Diencephalon (tissue), 2 donors: ENCODE measurements around a stretch of chr11.

DNA sequence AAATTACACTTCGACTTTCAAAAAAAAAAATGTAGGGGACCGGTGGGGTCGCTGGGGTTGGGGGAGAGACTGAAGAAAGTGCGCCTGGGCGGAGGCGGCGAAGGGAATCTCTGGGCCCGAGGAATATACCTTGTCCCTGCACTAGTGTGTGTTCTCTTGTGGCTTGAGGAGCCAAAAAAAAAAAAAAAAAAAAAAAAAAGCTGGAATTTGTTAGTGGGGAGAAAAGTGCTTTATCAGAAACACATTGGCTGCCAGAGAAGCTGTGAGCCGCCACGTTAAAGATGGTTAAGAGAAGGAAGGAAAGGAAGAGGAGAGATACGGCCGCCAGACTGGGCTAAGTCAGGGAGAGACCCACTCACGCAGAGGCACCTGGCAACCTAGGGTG lies 8.3 kb upstream of the FLI1 start:
- RAMPAGE, long total RNA: no peak

DNA sequence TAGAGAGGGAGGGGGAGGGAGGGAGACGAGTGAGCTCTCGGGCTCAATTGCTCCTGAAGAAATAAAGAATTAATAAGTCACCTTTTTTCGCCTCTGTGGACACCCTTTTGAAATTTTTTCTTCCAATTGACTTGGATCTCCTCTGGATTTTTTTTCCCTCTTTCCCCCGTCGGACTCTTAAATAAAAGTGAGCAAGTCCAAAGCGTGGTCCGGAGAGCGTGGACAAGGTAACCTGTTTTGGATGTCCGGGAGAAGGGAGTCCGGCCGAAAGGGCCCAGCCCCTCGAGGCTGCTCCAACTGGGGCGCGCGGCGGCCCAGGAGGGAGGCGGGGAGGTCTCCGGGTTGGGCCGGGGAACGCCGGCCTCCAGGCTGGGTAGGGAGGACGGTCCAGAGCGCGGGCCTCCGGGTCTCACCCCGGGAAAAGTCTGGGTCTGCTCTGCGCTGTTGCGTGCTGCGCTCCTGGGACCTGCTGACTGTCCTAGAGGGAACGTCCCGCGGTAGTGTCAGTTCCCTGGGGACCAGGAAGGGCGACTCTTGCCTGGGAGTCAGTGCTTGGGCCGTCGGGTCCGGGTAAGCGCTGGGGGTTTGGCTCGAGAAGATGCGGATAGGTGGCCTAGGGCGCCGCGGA lies 1.2 kb upstream of the FLI1 start:
- RAMPAGE, long total RNA: no peak

- RAMPAGE, long total RNA: no peak
Measured at GRCh38 chr11:128890432-128890887, 696 bp upstream of the KCNJ5 start.

DNA sequence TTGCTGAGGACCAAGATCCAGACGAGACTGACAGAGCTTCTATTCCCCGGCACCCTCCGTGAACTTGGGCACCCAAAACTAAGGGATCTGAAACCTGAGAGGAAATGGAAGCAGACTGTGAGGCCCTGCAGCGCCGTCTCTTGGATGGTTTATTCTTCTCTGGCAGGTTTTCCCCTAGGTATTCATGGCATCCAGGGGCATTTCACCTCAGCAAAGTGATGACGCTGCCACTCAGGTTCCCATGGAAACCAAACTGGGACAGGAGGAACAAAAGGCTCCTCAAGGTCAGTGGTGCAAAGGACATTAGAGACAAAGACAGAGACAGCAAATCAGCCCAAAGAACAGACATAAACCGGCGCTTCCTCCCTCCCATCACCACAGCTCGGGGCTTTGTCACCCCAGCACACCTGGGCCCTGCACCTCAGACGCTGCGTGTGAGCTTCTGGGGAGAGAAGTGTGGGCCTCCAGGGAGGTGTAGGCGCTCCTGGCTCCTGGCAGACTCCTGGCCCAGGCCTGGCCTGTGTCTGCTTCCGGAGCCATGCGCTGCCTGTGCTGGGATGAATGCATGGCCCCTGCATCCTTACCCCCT lies 6.0 kb downstream of the TP53AIP1 start:
- RAMPAGE, long total RNA: no peak

DNA sequence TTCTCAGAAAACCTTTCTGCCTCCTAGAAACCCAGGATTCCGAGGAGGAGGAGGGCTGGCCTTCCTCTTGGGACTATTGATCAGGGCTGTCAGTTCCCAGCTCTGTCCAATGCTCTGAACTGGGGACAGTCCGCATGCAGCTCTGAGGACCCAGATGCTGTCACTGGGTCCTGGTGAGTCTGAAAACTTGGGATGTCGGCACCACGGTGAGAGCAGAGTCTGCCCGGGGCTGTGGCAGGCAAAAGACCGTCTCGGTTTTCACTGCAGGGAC lies 5.3 kb downstream of the TP53AIP1 start:
- RAMPAGE, long total RNA: no peak

DNA sequence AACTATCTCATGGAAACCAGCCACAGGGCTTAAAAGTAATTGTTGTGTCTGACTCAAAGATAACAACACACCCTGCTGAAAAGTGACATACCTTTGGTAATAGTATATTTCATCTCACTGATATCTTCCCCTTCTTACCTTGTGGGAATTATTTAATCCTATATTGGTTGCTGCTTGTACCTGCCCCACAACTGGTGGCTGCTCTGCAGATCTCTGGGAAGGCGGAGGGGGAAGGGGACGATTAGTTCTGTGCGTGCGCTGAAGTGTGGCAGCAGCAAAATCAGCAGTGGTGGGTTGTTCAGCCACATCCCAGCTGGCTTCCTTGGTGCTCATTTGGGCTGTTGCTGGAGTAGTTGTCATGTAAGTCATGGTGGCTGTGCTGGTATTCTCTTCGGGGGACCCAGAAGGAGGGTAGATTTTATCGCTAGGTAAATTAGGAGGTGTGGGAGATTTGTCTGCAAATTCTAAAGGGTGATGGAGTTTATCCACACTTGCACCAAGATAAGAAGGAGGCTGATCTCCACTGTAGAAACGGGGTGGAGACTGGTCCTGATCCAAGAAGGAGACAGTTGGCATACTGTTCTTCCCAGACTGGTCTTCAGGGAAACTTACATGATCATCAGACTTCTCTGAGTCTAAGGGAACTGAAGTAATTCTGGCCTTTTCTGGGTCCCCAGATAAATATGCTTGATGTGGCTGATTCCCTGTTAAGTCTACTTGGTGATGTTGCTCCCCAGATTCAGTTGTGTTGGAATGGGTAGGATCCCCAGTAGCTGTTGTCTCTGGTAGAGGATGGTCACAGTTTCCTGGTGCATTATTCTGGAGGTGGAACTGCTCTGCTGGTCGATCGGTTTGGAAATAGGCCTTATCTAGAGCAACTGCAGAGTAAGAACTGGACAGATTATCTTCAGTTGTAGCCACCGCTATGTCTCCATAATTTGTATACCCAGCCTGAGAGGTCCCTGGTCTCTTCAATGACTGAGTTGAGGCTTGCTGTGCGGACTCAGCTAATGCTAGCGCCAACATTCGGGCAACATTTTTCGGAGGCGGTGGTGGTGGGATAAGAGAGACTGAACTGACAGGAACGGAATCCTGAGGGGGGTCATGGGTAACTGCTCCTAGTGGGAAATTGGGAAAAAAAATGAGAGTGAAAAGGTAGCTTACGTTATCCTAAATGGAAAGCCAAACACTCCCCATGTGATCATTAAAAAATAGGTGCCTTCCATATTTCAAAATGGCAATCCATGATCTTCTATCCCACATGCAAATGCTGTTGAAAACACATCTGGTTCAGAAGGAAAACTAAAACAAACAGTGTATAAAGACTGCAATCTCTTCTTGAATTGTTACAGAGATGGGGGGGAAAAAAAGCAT lies 30.1 kb upstream of the TP53AIP1 start:
- RAMPAGE, long total RNA: no peak

DNA sequence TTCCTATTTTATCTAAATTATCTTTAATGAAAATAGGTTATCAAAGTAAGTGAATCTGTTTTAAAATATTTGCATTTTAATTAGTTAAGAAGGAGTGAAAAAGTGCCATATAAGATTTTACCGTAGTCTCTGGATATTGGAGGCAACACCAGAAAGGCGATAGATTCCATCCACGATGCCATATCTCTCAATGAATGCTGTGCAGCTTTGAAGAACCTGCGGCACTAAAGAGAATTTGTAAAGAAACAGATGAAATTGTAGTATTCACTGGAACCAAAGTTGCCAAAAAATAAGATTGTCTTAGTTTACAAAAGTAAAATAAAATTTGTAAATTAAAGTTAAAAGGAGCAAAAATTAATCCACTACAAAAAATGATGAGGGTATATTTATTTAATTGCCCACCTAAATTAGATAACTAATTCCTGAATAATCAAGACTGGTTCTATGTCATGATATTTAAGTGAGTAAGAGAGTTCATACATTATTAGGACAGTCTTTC lies 45.3 kb upstream of the TP53AIP1 start:
- RAMPAGE, long total RNA: no peak

DNA sequence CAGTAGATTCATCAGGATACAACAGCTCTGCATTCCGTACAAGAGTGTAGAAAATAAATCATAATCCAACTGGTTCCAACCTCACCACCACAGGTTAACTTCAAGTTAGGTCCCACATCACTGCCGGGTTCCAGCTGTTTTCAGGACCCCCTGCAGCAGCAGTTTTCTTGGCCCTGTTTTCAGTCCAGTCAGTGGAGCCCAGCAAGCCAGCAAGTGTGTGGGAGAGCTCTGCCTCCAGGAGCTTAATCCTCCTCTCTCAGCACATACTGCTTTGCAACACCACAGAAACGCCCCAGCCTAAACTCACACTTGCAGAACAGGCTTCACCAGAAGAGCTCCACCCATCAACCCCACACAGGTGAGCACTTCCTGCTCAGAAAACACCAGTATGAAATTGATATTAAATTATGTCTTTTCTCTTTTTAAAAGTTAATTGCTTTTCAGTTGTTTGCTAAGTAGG lies 81.3 kb upstream of the TP53AIP1 start:
- RAMPAGE, long total RNA: no peak

DNA sequence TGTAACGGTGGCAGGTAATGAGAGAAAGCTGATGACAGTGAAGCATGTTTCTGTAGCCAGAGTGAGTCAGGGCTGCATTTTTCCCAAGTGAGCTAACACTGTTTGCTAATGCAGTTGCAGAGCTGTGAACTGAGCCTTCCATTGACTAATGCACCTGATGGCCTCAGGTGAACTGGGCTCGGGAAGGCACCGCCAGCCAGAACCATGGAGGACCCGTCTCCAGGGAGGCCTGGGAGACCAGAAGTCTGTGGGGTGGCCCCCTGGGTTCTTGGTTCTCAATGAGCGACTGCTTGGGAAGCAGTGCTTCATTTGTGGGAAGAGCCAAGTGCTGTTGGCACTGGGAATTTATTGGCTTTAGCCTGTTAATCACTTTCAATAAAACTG lies 64.5 kb downstream of the BARX2 start:
- RAMPAGE, long total RNA: no peak

DNA sequence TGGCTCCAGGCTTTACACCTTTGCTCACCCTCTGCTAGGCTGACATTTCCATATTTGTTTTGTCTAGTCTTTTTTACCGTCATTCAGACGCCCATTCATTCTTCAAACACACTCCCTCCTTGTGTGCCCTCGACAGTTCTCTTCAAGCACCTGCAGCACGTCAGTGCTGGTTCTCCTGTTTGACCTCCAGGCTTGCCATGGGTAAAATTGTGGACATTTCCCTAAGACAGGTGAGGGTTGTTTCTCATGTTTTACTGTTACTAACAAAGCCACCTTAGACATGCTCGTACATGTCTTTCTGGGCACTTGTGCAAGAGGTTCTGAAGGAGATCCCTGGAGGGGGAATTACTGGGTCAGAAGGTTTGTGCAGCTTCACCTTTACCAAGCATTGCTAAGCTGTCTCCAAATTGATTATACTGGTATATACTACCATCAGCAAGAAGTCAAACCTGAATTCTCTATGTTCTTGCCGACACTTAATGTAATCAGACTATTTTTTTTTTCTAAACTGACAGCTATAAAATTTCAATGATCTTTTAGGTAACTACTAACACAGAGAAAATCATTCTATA lies 189.7 kb upstream of the TMEM45B start:
- RAMPAGE, long total RNA: no peak

GRCh38 chr11:129695618-129695935 lies 120.1 kb upstream of the TMEM45B start:
- RAMPAGE, long total RNA: no peak

GRCh38 chr11:129728560-129729100 lies 87.0 kb upstream of the TMEM45B start:
- RAMPAGE, long total RNA: no peak

- RAMPAGE, long total RNA: no peak
Measured at GRCh38 chr11:129861710-129862311, 33.6 kb downstream of the NFRKB start.

DNA sequence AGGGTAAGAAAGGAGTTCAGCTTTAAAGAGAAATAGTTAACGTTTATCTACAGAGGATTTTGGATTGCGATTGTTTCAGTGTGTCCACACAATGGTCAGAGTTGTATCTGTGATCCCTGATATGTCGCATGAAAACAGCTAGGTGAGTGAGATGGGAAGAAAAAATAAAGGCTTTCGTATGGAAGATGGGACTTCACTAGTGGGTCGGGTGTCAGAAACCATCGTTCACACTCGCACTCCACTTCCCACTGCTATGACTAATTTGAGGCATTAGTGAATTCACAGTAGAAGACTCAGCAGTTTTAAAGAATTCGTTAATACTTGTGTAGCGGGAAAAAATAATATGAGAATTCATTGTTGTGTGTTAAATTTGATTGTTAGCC lies 1.6 kb downstream of the APLP2 start:
- RAMPAGE, long total RNA: no peak

DNA sequence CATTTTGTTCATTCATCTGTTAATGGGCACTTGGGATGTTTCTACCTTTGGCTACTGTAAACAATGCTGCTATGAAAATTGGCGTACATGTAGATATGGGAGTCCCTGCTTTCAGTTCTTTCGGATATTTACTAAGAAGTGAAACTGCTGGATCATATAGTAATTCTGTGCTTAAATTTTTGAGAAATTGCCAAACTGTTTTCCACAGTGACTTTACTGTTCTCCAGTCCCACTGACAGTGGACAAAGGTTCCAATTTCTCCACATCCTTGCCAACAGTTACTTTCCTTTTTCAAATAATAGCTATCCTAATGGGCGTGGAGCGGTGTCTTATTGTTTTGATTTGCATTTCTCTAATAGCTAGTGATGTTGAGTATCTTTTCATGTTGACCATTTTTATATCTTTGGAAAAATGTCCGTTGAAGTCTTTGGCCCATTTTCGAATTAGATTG lies 16.3 kb downstream of the APLP2 start:
- RAMPAGE, long total RNA: no peak

DNA sequence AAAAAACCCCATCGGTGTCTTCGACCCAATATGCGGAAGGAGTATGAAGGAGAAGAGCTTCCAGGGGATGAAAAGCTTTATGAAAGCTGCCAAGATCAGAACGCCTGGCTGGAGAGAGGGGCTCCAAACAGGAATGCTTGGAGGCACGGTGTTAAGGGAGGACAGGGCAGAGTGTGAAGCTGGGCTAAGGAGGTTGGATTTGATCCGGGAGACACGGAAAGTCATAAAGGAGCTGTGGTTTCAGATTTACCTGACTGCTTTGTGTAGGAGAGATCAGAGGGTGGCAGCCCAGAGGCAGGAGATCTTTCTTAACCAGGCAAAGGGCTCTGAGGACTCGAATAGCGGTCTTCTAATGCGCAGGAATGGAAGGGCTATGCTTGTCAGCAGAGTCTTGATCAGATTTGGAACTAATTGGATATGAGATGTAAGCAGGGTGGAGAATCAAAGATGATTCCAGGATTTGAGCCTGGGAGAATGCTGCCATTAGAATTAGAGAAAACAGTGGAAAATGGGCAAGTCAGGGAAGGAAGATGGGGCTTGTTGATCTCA lies 1.2 kb upstream of the ST14 start:
- RAMPAGE, long total RNA: no peak

- RAMPAGE, long total RNA: no peak
Measured at GRCh38 chr11:130181045-130182319, 21.9 kb downstream of the ST14 start.

DNA sequence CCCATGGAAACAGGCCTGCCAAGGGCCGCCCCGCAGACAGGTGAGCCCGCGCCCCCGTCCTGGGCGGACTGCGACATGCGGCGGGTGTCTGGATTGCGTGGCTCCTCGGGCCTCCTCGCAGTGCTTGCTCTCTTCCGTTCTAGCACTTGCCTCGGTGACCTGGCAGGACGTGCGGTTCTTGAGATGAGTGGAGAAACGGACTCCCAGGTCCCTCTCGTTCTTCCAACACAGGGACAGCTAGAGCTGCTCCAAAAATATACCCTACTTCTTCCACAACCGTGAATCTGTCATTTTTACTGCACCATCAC lies 645 bp upstream of the ZBTB44 start:
- RAMPAGE, long total RNA: no peak

GRCh38 chr11:130331192-130331805 lies 16.6 kb upstream of the ZBTB44 start:
- RAMPAGE, long total RNA: no peak

DNA sequence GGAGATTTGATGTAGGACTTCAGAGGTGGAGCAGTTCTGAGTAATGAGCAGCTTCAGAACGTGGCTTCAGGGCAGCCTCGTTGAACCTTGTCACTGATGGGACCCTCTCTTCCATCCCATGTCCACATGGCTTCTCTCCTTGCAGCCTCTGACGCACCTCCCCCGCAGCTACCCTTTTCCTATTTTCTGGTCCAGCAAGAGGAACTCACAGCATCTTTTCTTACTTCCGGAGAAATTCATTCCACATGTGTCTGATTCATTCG lies 27.8 kb downstream of the ADAMTS8 start:
- RAMPAGE, long total RNA: no peak